Esophagus squamous epithelium (tissue), 4 donors: ENCODE measurements around the genes SLC9A7, UBA1 and USP11.

DNA sequence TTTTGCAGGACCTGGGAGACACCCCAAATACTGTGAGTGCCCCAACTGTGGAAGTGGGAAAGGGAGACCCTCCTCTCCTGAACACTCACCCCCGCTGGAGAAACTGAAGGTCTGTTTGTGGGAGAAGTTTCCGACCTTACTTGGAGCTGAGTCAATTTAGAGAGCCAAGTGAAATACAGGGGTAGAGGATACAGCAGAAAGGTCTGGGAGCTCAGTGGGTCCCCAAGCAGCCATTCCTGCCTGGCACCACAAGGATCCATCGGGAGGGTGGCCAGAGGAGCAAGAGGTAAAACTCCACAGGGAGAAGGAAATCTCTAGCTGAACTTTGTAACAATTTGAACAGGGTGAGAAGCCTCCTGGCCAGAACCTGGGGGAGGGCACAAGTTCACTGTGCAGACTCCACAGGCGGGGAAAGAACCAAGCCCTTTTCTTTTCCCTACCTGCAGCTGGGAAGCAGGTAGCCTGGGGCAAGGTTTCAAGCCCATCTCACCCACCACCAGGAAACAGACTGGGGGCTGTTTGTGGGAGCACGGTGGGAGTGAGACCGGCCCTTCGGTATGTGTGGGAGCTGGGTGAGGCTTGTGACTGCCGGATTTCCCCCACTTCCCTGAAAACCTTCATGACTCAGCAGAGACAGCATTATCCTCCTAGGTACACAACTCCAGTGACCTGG is 113.7 kb upstream of the KRBOX4 start:
- PRO-cap, result unidirectional peak, minus-strand start at position 570 of the sequence
- RAMPAGE, long total RNA, 4 experiments, result no peak in any of the 4 experiments

GRCh38 chrX:46573909-46574480 is 430 bp downstream of the CHST7 start:
- PRO-cap, result no peak
- RAMPAGE, long total RNA, 4 experiments, result no peak in any of the 4 experiments

DNA sequence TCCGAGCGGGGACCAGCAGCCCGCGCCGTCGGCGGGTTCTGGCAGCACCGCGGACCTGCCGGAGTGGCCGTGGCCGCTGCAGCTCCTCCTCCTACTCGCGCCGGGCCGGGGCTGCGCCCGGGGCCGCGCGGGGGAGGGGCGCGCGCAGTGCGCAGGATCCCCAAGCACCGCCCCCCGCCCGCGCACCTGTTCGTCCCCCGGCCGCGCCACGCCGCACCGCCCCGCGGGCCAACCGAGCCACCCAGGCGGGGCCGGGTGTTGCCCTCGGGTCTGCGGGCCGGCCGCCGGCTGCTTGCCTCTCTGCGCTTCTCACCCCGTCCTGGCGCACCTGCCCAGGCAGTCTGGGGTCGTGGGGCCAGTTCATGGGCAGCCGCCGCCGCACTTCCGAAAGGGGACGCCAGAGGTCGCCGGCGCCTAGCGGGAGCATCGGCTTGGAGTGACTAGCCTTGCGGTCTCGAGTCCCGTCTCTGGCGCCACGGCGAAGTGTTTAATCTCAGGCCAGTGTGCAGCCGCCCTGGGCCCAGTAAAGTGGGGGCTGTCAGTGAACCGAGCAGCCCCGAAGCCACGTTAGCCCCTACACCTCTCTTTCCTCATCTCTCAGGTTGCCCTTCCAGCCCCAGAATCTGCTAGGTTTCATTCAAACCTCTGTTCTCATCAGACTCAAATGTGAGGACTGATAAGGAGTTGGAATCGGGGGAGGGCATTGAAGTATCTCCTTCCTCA is at the start of gene SLC9A7:
Gene SLC9A7 (minus strand): TSS at position 65 of the 723 bp plus-strand sequence.
- PRO-cap, result bidirectional peak, plus-strand start at position 235 of the sequence, minus-strand start at position 57 of the sequence; unidirectional peak, minus-strand start at position 321 of the sequence; unidirectional peak, minus-strand start at position 343 of the sequence
- RAMPAGE, long total RNA, 4 experiments, result no peak in any of the 4 experiments

DNA sequence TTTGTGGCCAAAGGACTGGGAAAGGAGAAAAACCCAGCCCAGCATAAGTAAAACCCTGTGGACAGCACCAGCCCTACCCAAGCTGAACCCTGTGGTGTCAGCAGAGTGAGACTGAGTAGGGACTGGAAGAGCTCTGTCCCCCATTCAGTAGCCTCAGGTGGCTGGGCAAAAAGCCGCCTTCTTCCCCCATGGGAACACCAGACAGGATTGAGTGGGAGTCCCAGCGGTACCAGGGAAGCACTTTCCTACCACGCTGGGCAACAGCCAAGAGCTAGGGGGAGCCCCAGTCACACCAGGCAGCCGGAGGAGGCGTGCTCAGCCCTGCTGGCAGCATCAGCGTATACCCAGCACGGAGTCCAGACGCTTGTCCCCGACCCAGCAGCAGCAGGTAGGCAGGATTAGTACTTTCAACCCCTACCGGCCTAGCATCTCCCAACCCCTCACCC is 8.6 kb upstream of the JADE3 start:
- PRO-cap, result no peak
- RAMPAGE, long total RNA, 4 experiments, result no peak in any of the 4 experiments

- PRO-cap, result unidirectional peak, plus-strand start at chrX:47193829; unidirectional peak, minus-strand start at chrX:47194402
- RAMPAGE, long total RNA, 4 experiments, result start-site peak on the plus strand in 1 of 4 experiments, at chrX:47193828-47193836 at its widest, 147 reads per replicate
Measured at GRCh38 chrX:47193412-47194705, at the start of gene UBA1. UBA1 (plus strand) TSS chrX:47193829.

GRCh38 chrX:47232797-47233201 is at the start of gene USP11:
USP11 (plus strand) TSS chrX:47233009.
- PRO-cap, result bidirectional peak, plus-strand start at chrX:47233026, minus-strand start at chrX:47232922
- RAMPAGE, long total RNA, 4 experiments, result start-site peak on the plus strand in 4 of 4 experiments, at chrX:47233004-47233032 at its widest, 36 to 167 reads per replicate

- PRO-cap, result no peak
- RAMPAGE, long total RNA, 4 experiments, result no peak in any of the 4 experiments
Measured at GRCh38 chrX:47311870-47312510, 58.4 kb upstream of the ZNF157 start.

GRCh38 chrX:47481805-47482376 is 1.1 kb downstream of the ZNF41 start:
- PRO-cap, result no peak
- RAMPAGE, long total RNA, 4 experiments, result no peak in any of the 4 experiments

- PRO-cap, result bidirectional peak, plus-strand start at chrX:47523581, minus-strand start at chrX:47523435
- RAMPAGE, long total RNA, 4 experiments, result no peak in any of the 4 experiments
Measured at GRCh38 chrX:47523366-47523897, 37.6 kb upstream of the ARAF start.

GRCh38 chrX:47562338-47563585 is 1.8 kb downstream of the ARAF start:
- PRO-cap, result no peak
- RAMPAGE, long total RNA, 4 experiments, result no peak in any of the 4 experiments

DNA sequence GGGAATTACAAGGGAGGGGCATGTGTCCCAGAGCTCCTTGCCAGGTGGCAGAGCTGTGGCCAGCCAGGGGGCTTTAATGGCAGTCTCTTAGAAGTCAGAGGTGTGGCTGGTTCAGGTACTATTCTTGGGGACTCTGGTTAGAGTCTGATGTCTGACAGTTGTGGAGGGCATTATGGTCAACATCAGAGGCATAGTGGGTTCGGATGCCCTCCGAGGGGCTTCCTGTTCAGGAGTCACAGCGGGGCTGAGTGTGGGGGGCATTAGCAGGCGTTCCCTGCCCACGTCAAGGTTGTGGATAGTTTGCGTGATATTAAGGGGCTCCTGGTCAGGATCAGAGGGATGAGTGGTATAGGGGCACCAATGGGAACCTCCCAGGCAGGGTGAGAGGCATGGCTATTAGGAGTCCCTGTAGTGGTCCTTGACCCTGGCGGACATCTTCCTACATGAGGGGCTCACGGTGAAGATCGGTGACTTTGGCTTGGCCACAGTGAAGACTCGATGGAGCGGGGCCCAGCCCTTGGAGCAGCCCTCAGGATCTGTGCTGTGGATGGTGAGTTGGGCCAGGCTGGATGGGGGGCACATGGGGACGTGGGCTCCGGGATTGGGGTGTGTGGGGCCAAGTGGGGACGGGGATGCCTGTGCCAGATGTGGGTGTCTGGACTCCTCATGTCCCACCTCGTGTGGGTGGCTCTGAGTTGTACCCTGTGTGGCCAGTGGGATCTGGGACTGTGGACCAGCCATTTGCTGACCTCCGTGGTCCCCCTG is 8.3 kb downstream of the ARAF start:
- PRO-cap, result no peak
- RAMPAGE, long total RNA, 4 experiments, result no peak in any of the 4 experiments

DNA sequence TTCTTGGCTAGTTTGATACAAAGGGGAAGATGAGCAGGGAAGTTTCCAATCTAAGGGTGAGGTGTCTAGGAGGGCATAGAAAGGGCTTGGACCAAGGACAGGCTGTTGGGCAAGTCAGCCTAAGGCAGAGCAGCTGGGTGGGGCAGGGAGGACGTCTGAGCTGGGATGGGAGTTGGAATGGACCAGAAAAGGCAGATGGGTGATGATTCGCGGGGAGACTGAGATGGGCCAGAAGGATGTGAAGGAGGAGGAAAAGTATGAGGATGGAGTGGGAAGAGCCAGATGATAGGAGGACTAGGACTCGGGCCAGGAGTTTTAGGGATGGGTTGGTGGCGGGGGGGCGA is 9.0 kb upstream of the TIMP1 start:
- PRO-cap, result no peak
- RAMPAGE, long total RNA, 4 experiments, result no peak in any of the 4 experiments

DNA sequence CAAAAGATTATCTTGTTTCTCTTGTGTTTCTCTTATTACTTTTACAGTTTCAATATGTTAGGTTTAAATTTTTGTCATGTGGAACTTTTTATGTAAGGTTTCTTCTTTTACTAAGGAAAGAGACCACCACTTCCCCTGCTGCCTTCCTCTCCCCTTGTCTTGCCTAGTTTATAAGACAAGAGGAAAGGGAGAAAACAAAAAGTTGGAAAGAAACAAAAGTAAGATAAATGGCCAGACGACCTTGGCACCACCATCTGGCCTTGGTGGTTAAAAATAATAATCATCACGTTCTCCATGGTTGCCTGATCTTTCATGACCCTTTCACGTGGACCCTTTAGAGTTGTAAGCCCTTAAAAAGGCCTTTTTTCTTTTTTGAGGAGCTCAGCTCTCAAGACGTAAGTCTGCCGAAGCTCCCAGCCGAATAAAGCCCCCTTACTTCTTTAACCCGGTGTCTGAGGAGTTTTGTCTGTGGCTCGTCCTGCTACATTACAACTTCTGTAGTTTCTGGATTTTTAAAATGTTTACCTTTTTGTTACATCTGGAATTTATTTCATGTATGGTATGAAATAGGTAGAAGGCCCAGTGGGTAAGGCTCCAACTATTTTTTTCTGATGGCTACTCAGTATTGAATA is 18.4 kb downstream of the ZNF630 start:
- PRO-cap, result no peak
- RAMPAGE, long total RNA, 4 experiments, result no peak in any of the 4 experiments

DNA sequence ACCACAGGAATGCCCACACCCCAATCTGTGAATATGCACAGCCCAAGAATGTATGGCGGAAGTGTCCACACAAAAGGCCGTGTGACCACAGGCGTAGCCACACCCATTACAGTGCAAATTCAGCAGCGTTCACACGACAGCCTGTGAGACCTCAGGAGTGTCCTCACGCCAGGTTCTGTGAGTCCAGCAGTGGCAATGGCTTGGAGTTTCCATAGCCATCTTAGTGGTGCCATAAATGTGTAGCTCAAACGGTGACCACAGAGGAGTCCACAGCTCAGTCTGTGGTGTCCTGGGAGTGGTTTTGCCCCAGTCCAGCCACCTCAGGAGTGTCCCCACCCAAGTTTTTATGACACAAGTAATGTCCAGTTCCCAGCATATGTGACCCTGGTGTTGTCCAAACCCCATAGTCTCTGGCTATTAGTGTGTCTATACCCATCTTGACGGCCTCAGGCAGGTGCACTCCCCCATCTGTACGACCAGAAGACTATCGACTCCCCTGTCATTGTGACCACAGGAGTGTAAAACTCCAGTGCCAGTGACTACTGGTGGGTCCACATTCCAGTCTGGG is 11.7 kb downstream of the FTSJ1 start:
- PRO-cap, result no peak
- RAMPAGE, long total RNA, 4 experiments, result no peak in any of the 4 experiments

DNA sequence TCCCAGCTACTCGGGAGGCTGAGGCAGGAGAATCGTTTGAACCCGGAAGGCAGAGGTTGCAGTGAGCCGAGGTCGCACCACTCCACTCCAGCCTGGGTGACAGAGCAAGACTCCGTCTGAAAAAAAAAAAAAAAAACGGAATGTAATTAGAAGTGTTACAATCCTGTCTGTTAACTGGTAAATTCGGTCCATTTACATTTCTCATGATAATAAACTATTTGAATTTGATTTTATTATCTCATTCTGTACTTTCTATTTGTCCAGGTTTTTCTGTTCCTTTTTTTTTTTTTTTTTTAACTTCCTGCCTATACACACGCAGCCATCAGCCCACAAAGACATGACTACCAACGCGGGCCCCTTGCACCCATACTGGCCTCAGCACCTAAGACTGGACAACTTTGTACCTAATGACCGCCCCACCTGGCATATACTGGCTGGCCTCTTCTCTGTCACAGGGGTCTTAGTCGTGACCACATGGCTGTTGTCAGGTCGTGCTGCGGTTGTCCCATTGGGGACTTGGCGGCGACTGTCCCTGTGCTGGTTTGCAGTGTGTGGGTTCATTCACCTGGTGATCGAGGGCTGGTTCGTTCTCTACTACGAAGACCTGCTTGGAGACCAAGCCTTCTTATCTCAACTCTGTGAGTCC is 1.9 kb downstream of the EBP start:
- PRO-cap, result no peak
- RAMPAGE, long total RNA, 4 experiments, result no peak in any of the 4 experiments

- PRO-cap, result bidirectional peak, plus-strand start at chrX:48697189, minus-strand start at chrX:48697071
- RAMPAGE, long total RNA, 4 experiments, result no peak in any of the 4 experiments
Measured at GRCh38 chrX:48696858-48697686, 538 bp downstream of the SUV39H1 start.

DNA sequence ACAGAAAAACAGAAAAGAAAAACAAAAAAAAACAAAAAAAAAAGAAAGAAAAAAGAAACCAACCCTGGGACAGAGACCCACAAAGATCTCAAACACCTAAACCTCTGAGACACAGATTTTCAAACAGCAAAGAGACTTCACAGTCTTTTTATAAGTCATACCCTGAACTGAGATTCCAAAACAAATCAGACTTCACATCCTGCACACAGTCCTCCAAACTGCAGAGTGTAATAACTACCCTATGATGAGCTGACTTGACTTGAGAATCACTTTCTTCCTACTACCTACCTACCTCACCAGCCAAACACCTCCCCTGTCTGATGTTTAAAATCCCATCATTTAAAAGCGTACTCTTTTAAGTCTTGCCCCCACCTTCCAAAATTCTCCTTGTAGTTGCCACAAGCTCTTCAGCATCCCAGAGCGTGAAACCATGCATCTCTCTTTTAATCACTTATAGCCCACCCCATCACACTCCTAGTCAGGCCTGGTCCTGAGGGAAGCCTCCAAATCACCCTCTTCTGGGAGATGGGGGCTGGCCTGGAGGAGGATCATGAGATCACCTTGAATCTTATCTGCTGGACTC is 25.2 kb upstream of the GLOD5 start:
- PRO-cap, result no peak
- RAMPAGE, long total RNA, 4 experiments, result no peak in any of the 4 experiments

GRCh38 chrX:48741713-48742217 is 19.8 kb upstream of the GLOD5 start:
- PRO-cap, result no peak
- RAMPAGE, long total RNA, 4 experiments, result no peak in any of the 4 experiments

DNA sequence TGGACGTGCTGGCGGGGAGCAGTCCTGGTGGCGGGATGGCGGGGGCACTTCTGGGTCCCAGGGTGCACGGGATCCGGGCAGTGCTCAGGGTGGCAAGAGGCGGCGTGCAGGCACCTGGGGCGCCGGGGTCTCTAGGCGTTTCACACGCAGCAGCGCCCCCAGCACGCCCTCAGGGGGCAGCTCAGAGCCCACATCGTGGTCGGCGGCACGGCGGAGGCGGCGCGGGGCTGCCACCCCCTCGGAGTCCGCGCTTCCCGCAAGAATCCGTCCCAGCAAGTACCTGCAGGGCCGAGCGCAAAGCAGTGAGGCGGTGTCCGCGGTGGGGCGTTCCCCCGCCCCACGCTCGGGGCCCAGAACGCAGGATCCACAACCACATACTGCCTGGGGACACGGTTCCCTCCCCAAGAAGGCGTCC is 4.2 kb downstream of the PCSK1N start:
- PRO-cap, result no peak
- RAMPAGE, long total RNA, 4 experiments, result no peak in any of the 4 experiments

DNA sequence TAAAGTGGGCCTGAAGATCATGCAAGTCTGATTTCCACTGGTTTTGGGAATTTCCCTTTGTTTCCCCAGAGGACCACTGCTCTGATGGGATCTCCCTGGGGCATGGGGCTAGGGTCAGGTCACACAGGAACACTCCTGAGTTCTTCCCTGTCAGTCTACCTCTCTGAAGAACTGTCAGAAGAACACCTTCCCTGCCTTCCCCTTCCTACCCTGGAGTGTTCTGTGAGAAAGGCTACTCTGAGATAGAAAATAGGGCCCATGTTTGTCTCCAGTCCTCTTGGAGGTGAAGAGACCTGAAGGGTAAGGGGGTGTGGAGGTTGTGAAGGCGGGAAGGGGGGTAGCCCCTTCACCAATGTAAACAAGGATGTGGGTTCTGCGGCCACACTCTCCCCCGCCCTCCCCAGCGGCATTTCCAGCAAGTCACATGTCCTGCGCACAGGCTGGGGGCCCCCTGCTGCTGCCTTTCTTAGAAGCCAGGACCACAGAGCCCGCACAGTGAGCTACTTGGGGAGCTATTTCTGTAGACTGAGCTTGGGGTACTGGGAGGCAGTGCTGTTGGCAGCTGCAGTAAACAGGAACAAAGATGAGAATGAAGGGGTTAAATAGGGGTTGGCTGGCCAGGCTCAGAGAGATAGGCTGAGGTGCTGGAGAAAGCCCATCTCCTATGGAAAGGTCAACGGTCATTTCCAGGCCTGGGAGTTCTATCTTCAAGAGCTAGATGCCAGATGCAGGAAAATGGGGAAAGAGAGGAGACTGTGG is 18.1 kb upstream of the PIM2 start:
- PRO-cap, result bidirectional peak, plus-strand start at position 470 of the sequence, minus-strand start at position 541 of the sequence
- RAMPAGE, long total RNA, 4 experiments, result no peak in any of the 4 experiments